ENCODE measurements around the gene FANCC.

GRCh38 chr9:95032896-95033267, 284.6 kb downstream of the FANCC start:
- PRO-cap: no peak

GRCh38 chr9:95055131-95055651, 262.3 kb downstream of the FANCC start:
- PRO-cap: no peak

DNA sequence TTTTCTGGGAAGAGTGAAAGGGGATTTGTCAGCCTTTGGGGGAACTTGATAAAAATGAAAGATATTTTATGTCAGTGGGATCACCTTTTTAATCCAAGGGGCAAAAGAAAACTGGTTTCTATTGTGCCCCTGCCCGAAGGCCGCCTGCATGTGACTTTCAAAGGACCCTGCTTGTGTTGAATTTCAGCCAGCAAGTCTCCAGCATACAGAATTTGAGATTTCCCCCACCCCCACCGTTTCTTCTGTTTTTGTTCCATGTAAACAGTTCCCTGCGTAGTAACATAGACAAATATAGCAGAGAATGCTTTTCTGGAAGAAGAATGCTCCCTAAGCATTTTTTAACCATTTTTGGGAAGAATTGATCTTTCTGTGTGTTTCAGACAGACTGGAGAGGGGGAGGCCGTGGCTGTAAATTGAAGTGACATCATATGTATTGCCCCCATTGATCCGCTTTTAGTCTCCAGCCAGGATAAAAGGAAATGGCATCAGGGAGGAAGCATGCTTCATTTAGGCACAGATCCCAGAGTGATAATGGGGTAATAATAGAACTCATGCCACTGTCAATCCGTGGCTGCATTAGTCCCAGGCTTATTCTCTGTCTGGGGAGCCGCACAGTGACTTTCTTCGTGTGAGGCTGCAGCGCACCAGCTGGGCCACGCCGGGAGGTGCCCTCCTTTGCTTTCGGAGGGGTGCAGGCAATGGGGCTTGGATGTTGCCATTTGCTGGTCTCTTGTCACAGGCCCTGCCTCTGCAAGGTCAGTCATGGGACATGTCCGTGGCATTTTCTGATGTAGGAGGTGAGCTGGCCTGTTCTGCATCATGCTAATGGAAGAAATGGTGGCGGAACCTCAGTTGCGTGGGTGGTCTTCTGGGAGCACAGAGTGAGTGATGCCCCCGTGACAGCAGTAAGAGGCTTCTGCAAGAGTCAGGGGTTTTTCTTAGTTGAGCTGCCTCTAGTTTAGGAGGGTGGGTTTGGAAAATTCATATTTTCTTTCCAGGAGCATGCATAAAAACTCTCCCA, 261.5 kb downstream of the FANCC start:
- PRO-cap: bidirectional peak, plus-strand start at position 472 of the sequence, minus-strand start at position 178 of the sequence; unidirectional peak, plus-strand start at position 591 of the sequence

DNA sequence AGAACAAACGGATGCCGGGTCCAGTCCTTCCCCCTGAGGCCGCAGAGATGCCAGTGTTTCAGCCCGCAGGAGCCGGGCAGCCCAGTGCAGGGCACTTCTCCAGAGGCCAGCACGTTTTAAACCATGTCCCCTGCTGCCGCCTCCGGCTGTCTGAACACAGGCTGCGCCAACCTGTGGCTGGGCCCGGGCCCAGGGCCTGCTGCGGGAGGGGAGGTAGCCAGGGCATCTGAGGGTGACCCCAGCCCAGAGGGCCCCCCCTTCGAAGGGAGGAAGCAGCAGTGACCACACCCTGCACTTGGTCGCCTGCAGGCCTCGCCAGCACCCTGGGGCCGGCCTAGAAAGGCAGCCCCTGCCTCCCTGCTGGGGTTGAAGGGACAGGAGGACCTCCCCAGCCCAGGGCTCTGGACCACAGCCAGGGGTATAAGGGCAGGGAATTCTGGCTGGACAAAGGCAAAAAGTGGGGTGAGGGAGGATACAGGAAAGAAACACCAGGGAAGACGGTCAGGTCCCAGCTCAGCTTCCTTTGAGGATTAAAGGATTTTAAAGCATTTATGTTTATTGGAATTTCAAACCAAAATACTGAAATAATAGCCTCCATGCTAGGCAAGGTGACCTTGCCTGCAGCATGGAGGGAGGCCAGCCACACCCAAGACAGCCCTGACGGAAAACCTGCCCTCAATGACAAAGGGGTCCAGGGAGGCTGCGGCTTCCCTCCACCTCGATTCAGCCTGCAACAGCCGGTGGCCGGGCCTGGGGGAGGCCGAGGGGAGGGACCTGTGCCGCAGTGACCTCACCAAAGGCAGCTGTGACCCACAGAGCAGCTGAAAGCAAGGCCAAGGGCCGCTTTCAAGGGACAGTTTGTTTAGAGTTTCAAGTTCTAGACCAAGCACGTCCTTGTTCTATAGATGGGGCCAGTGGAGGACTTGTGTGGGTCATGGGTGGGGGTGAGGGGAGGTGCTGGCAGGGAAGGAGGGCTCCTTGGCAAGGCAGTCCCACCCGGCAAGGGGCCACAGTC, 226.9 kb downstream of the FANCC start:
- PRO-cap: no peak

DNA sequence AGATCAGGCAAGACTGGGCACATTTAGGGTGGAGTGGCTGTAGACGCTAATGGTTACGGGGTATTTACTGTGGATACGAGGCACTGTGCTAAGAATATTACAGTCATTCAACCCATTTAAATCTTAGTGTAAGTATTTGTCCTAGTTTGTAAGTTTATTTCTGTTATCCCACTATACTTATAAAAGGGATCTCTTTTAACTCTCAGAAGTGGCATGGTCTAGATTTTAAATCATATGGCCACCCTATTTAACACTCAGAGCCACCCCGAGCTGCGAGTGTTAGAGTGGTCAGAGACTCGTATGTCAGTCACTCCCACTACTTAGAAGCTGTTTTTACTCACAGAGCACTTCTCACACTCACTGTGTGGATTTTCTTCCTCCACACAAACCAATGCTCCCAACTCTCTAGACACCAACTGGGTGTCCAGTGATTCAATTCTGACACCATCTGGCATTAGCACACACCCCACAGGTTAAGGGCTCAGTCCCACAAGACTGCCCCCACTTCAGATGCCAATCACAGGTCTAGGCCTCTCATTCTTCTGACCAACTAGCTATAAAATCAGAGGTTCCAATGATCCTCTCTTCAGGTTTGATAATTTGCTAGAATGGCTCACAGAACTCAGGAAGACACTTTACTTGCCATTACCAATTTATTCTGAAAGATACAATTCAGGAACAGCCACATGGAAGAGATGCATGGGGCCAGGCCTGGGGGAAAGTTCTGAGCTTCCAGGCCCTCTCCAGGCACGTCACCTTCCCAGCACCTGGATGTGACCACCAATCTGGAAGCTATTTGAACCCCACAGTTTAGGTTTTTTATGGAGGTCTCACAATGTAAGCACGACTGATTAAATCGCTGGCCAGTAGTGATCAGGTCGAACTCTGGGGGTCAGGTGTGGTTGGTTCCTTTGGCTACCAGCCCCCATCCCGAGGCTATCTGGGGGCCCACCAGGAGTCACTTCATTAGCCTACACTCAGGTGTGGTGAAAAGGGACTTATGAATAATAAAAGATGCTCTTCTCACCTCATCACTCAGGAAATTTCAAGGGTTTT, 174.7 kb downstream of the FANCC start:
- PRO-cap: no peak

- PRO-cap: no peak
Measured at GRCh38 chr9:95313024-95313544, 4.4 kb downstream of the FANCC start.

- PRO-cap: bidirectional peak, plus-strand start at chr9:95317345, minus-strand start at chr9:95317265; bidirectional peak, plus-strand start at chr9:95317831, minus-strand start at chr9:95317709
Measured at GRCh38 chr9:95317174-95318162, at the start of gene FANCC. Gene FANCC, minus strand, starts transcription at chr9:95317709.

DNA sequence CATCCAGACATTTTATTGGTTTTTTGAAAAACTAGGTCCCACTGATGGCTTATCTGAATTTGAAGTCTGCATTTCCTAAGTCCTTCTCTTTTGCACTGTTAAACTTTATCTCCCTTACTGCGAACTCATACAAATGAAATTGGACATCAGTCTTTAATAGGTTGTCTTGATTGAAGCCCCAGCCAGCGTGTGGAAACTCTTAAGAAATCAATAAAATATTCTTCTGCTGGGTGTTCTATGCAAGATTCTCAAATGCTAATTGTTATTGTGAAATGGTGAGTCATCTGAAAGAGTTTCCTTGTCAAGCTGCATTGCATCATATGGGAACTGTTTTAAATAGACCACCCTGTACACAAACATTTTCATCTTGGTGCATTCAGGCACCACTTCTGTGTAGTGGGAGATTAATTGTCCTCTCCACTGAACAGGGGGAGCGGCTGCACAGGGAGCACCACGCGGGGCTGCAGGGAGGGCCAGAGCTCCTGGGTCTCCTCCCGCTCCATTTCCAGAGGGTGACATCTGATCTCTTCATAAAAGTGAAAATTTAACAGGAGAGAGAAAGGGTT, 92.4 kb upstream of the FANCC start:
- PRO-cap: no peak

- PRO-cap: unidirectional peak, minus-strand start at chr9:95433559
Measured at GRCh38 chr9:95433430-95433744, 75.7 kb downstream of the PTCH1 start.

- PRO-cap: no peak
Measured at GRCh38 chr9:95480075-95480585, 28.9 kb downstream of the PTCH1 start.

GRCh38 chr9:95495174-95495536, 13.9 kb downstream of the PTCH1 start:
- PRO-cap: no peak

DNA sequence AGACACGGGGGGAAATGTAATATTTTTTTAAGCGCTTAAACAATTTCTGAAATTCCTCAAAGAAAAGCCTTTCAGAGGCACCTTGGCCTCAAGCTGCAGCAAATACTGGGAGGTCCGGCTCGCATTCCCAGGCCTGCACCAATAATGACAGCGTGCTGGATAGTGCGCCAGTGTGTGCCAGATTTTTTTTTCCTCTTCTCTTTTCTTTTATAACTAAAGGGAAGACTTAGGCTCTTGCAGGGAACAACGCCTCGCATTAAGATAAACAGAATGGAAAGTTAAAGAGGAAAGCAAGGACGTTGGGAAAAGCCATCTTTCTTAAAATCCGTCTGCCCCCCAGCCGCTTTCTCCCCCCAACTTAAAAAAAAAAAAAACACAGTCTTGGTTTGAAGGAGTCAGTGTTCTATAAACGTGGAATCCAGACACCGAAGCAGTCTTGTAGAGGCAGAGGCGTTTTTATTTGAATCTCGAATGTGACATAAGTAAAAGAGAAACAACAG, 627 bp upstream of the PTCH1 start:
- PRO-cap: no peak

DNA sequence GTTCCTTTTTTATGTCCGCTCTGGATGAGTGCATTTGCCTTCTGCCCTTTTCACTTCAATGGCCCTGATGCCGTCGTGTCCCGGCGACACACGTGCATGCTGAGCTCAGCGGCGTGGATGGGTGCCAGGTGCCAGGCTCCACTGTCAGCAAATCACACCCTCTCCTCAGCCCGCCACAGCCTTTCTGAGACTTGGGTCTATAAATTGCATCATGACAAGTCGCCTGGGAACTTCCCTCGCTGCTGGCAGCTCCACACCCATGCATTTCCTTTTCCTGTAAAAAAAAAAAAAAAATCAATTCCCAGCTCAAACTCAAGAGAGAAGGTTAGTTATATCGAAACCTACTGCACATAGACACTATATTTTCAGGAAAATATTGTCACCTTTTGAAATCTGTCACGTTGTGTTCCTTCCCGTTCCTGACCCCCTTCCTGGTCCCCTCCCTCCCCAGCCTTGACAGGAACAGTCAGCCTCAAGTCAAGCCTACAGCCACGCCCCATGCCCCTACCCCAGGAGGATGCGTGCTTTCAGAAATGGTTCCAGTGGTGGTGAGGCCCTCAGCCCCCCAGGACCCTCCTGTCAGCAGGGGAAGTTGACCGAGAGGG, 117.9 kb upstream of the PTCH1 start:
- PRO-cap: unidirectional peak, minus-strand start at position 186 of the sequence

GRCh38 chr9:95757125-95757495, 118.4 kb upstream of the ERCC6L2 start:
- PRO-cap: no peak

- PRO-cap: no peak
Measured at GRCh38 chr9:95783363-95783989, 92.0 kb upstream of the ERCC6L2 start.

GRCh38 chr9:95942043-95943085, 66.9 kb downstream of the ERCC6L2 start:
- PRO-cap: no peak

- PRO-cap: unidirectional peak, plus-strand start at chr9:96061539
Measured at GRCh38 chr9:96061160-96062097, 185.9 kb downstream of the ERCC6L2 start.

GRCh38 chr9:96087470-96088229, 212.2 kb downstream of the ERCC6L2 start:
- PRO-cap: no peak

GRCh38 chr9:96146861-96147366, 155.1 kb downstream of the HSD17B3 start:
- PRO-cap: no peak

GRCh38 chr9:96344487-96345224, 38.9 kb downstream of the SLC35D2 start:
- PRO-cap: no peak

All from cardiac septum (tissue), 1 donor.